ENCODE data around the gene TMEM208.

- PRO-cap: bidirectional peak, plus-strand start at chr16:67227140, minus-strand start at chr16:67227025
These were observed at the start of gene TMEM208 for GRCh38 chr16:67226247-67227222. TMEM208 (plus strand) TSS chr16:67227130.

DNA sequence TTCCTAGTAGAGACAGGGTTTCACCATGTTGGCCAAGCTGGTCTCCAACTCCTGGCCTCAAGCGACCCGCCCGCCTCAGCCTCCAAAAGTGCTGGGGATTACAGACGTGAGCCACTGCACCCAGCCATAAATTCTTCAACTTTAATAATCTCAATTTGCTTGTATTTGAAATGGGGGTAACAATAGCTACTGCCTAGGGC, 5.6 kb upstream of the ZDHHC1 start:
- PRO-cap: no peak

GRCh38 chr16:67427961-67428572, 2.9 kb upstream of the HSD11B2 start:
- PRO-cap: no peak

DNA sequence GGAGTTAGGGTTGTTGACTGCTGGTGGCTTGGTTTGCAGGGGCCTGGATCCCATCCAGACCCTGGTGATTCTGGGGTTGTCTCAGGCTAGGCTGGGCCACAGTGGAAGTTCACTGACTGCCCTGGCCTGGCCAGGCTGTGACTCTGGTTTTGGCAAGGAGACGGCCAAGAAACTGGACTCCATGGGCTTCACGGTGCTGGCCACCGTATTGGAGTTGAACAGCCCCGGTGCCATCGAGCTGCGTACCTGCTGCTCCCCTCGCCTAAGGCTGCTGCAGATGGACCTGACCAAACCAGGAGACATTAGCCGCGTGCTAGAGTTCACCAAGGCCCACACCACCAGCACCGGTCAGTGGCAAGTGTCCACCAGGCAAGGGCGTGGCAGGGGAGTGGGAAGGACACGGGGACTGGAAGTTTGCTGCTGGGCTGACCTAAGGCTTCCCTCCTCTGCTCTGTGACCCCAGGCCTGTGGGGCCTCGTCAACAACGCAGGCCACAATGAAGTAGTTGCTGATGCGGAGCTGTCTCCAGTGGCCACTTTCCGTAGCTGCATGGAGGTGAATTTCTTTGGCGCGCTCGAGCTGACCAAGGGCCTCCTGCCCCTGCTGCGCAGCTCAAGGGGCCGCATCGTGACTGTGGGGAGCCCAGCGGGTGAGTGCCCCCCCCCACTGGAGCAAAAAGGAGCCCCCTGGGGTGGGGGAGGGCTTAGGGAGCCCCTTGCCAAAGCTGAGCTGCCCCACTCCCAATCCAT, 4.7 kb downstream of the HSD11B2 start:
- PRO-cap: no peak

GRCh38 chr16:67451754-67452379, 20.9 kb downstream of the HSD11B2 start:
- PRO-cap: no peak

DNA sequence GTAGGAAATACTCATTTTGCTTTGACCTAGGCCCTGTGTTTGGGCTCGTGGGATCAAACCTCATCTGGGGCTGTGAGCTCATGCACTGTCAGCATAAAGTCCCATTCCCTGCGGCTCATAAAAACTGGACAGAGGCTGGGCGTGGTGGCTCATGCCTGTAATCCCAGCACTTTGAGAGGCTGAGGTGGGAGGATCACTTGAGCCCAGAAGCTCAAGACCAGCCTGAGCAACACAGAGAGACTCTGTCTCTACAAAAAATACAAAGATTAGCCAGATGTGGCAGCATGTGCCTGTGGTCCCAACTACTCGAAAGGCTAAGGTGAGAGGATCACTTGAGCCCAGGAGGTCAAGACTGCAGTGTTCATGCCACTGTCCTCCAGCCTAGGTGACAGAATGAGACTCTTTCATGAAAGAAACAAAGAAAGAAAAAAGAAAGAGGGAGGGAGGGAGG, 17.8 kb downstream of the ATP6V0D1 start:
- PRO-cap: no peak

DNA sequence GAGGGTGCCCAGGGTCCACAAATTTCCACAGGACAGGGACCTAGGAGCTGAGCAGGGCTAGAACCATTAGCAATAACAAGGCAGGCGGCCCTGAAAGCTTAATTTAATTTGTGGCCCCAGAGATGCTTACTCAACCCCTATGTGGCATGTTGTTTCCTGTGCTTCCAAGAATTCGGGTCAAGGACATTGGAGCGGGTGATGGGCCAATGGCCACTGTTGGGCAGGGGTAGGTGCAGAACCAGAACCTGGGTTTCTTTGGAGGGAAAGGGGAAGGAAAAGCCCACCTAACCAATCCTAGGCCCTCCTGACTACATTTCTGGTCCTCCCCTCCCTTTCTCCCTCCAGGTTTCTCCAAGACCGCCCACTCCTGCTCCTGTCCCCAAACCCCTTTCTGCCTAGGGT, 419 bp upstream of the AGRP start:
- PRO-cap: no peak

- PRO-cap: no peak
These were observed 19.0 kb upstream of the AGRP start for GRCh38 chr16:67502253-67502933.

DNA sequence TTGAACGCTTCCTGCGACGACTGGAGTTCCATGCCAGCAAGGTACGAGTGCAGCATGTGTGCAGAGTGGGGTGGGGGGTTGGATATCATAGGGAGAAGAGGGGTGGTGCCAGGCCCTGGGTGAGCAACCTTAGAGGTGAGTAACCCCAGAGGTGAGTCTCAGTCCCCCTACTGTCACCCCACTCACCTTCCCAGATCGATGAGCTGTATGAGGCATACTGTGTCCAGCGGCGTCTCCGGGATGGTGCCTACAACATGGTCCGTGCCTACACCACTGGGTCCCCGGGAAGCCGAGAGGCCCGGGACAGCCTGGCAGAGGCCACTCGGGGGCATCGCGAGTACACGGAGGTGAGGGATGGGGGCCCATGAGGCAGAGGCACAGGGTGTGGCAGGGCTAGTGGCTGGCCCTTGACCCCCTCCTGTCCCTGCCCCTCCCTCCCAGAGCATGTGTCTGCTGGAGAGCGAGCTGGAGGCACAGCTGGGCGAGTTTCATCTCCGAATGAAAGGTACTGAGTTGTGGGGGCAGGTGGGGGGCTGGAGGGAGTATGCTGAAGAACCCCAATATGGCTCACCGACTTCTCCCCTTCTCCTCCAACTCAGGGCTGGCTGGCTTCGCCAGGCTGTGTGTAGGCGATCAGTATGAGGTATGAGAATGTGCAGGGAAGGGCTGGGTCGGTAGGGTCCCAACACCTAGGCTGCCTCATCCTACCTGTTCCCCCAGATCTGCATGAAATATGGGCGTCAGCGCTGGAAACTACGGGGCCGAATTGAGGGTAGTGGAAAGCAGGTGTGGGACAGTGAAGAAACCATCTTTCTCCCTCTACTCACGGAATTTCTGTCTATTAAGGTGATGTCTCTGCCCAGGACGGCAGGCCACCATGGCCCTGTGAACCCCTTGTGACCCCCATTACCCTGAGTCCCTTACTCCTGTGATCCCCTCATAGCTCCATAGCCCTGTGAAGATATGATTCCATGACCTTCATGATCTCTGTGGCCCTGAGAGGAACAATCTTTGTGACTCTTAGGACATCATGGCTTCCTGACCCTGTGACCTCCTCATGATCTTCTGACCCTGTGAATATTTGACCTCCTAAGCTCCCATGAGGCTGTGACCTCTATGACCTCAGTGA, 11.6 kb downstream of the RIPOR1 start:
- PRO-cap: no peak

DNA sequence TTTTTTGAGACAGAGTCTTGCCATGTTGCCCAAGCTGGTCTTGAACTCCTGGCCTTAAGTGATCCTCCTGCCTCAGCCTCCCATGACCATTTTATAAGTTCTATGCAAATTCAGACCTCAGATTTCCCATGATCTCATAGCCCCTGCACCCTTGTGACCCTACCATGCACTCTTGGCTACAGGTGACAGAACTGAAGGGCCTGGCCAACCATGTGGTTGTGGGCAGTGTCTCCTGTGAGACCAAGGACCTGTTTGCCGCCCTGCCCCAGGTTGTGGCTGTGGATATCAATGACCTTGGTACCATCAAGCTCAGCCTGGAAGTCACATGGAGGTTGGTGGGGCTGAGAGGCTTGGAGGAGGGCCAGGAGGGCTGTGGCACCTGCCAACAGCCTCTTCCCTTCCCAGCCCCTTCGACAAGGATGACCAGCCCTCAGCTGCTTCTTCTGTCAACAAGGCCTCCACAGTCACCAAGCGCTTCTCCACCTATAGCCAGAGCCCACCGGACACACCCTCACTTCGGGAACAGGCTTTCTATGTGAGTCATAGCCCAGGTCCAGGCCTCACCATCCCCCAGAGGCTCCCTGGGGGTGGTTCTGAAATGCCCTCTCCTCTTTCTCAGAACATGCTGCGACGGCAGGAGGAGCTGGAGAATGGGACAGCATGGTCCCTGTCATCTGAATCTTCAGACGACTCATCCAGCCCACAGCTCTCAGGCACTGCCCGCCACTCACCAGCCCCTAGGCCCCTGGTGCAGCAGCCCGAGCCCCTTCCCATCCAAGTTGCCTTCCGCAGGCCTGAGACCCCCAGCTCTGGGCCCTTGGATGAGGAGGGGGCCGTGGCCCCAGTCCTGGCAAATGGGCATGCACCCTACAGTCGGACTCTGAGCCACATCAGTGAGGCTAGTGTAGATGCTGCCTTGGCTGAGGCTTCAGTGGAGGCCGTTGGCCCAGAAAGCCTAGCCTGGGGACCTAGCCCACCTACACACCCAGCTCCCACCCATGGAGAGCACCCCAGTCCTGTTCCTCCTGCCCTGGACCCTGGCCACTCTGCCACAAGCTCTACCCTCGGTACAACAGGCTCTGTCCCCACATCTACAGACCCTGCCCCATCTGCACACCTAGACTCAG, 13.0 kb downstream of the RIPOR1 start:
- PRO-cap: no peak

DNA sequence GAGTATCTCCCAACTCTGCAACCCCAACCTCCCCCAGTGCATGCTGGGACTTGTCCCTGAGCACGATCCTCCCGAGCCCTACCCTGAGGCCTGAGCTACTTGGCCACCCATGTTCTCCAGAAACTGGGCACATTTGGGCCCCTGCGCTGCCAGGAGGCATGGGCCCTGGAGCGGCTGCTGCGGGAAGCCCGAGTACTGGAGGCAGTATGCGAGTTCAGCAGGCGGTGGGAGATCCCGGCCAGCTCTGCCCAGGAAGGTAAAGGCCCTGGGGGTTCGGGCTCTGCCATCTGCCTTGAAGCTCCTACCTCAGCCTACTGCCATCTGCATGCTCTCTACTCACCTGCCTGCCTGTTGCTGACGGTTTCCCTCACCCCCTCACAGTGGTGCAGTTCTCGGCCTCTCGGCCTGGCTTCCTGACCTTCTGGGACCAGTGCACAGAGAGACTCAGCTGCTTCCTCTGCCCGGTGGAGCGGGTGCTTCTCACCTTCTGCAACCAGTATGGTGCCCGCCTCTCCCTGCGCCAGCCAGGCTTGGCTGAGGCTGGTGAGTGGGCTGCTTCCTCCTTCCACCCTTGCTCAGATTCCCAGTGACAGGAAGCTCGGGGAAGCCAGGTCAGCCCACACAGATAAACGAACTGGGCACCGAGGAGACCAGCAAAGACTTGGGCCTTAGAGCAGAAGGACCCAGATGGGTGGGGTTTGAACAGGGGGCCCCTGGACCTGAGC, 16.1 kb downstream of the RIPOR1 start:
- PRO-cap: no peak

- PRO-cap: no peak
These were observed 16.7 kb upstream of the CTCF start for GRCh38 chr16:67545432-67546122.

GRCh38 chr16:67571090-67571370, 8.7 kb downstream of the CTCF start:
- PRO-cap: no peak

DNA sequence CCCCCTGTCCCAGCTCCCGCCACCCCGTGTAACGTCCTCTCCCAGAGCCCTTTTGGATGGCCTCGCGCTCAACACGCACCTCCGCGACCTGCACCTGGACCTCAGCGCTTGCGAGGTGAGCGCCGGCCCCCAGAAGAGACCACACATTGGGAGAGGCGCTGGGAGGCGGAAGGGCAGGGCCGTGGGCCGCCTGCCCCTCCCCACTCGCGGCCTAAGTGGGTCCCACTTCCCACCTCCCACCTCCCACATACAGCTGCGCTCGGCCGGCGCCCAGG, 3.6 kb downstream of the CARMIL2 start:
- PRO-cap: no peak

DNA sequence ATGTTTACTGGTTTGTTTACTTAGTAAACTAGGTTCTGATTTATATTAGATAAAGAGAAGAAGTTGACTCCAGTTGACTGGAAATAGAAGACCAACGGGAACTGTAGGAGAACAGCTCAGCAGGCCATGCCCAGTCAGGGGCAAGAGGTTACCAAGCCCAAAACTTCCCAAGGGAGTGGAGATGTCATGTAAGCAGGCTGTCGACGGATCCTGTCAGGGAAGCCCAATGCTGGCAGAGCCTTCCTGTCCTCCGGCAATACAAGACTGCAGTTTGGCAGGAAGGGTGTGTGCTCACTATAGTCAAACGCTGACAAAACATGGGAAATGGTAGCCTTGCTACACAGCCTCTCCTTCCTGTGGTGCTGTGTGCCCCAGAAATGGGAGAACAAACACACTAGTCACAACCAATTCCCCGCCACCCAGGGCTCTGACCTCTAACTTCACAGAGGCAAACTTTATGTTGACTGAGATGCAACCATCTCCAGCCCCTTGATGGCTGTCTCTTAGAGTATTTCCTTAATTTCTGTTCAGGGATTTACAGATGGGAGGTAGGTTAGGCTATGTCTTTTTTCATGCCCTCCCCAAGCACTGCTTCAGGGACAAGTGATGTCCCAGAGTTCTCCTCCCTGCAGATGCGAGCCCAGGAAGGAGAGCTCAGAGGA, 18.2 kb downstream of the C16orf86 start:
- PRO-cap: no peak

DNA sequence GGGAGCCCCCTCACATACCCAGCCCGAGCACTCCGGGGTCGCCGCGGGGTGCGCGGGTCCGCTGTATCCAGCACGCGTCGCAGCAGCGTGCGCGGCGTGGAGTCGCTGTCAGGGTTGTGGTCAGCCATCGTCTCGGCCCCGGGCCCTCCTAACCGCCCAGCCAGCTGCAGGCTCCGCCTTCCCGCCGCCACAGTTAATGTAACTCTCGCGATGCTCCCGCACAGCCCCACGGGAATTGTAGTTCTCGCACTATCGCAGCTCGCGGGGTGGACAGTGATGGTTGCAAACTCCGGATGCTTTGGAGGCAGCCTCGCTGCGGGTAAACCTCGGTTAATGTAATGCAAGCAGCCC, 8.4 kb upstream of the THAP11 start:
- PRO-cap: bidirectional peak, plus-strand start at position 252 of the sequence, minus-strand start at position 150 of the sequence

- PRO-cap: no peak
These were observed 14.3 kb downstream of the PSKH1 start for GRCh38 chr16:67907400-67907797.

- PRO-cap: no peak
These were observed 5.3 kb downstream of the CTRL start for GRCh38 chr16:67926153-67926881.

GRCh38 chr16:67931212-67931746, 383 bp downstream of the CTRL start:
- PRO-cap: no peak

- PRO-cap: no peak
These were observed 2.4 kb downstream of the PSMB10 start for GRCh38 chr16:67934216-67934589.